Left colon (tissue), 1 donor: ENCODE measurements around the genes RNF223 and B3GALT6.

DNA sequence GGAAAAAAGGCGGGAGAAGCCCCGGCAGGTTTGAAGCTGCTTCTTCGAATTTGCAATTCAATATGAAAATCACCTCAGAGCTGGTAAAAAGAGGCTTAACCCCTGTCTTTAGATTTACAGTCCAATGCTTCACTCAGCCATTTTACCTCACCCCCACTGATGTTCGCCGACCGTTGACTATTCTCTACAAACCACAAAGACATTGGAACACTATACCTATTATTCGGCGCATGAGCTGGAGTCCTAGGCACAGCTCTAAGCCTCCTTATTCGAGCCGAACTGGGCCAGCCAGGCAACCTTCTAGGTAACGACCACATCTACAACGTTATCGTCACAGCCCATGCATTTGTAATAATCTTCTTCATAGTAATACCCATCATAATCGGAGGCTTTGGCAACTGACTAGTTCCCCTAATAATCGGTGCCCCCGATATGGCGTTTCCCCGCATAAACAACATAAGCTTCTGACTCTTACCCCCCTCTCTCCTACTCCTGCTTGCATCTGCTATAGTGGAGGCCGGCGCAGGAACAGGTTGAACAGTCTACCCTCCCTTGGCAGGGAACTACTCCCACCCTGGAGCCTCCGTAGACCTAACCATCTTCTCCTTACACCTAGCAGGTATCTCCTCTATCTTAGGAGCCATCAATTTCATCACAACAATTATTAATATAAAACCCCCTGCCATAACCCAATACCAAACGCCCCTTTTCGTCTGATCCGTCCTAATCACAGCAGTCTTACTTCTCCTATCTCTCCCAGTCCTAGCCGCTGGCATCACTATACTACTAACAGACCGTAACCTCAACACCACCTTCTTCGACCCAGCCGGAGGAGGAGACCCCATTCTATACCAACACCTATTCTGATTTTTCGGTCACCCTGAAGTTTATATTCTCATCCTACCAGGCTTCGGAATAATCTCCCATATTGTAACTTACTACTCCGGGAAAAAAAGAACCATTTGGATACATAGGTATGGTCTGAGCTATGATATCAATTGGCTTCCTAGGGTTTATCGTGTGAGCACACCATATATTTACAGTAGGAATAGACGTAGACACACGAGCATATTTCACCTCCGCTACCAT is 55.2 kb downstream of the OR4F16 start:
- PRO-cap = no peak

DNA sequence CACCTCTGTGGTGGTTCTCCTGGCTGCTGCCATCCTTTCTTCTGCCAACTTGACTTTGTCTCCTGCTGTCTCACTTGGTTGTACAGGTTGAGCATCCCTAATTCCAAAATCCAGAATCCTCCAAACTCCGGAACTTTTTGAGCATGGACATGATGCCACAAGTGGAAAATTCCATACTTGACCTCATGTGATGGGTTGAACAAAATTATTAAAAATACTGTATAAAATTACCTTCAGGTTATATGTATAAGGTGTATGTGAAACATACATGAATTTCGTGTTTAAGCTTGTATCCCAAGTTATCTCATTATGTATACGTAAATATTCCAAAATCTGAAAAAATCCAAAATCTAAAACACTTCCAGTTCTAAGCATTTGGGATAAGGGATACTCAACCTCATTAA is 107.2 kb upstream of the OR4F16 start:
- PRO-cap = no peak

- PRO-cap = no peak
These were observed 13.8 kb upstream of the SAMD11 start for GRCh38 chr1:909827-910400.

- PRO-cap = unidirectional peak, minus-strand start at chr1:925604
These were observed 2.0 kb downstream of the SAMD11 start for GRCh38 chr1:925522-926322.

- PRO-cap = unidirectional peak, minus-strand start at chr1:966978
These were observed 620 bp downstream of the PLEKHN1 start for GRCh38 chr1:966872-967332.

DNA sequence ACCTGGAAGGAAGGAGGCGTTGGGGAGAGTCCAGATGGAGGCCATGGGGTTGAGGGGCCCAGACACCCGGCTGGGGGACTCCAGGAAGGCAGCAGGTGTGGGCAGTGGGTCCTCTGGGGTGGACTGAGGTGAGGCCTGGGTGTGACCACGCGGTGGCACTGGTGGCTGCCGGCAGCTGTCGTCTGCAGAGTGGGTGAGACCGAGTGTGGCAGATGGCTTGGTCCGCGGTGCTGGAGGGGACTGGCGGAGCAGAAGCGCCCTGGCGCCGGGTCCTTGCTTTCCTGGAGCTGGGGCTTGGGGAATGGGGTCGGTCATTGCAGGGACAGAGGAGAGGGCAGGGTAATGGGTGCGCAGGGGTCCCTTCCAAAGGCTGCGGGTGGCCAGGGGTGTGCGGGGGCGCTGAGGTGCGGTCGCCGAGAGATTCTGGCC is 12.5 kb downstream of the AGRN start:
- PRO-cap = unidirectional peak, plus-strand start at position 211 of the sequence

- PRO-cap = no peak
These were observed 25.8 kb downstream of the AGRN start for GRCh38 chr1:1045559-1046301.

DNA sequence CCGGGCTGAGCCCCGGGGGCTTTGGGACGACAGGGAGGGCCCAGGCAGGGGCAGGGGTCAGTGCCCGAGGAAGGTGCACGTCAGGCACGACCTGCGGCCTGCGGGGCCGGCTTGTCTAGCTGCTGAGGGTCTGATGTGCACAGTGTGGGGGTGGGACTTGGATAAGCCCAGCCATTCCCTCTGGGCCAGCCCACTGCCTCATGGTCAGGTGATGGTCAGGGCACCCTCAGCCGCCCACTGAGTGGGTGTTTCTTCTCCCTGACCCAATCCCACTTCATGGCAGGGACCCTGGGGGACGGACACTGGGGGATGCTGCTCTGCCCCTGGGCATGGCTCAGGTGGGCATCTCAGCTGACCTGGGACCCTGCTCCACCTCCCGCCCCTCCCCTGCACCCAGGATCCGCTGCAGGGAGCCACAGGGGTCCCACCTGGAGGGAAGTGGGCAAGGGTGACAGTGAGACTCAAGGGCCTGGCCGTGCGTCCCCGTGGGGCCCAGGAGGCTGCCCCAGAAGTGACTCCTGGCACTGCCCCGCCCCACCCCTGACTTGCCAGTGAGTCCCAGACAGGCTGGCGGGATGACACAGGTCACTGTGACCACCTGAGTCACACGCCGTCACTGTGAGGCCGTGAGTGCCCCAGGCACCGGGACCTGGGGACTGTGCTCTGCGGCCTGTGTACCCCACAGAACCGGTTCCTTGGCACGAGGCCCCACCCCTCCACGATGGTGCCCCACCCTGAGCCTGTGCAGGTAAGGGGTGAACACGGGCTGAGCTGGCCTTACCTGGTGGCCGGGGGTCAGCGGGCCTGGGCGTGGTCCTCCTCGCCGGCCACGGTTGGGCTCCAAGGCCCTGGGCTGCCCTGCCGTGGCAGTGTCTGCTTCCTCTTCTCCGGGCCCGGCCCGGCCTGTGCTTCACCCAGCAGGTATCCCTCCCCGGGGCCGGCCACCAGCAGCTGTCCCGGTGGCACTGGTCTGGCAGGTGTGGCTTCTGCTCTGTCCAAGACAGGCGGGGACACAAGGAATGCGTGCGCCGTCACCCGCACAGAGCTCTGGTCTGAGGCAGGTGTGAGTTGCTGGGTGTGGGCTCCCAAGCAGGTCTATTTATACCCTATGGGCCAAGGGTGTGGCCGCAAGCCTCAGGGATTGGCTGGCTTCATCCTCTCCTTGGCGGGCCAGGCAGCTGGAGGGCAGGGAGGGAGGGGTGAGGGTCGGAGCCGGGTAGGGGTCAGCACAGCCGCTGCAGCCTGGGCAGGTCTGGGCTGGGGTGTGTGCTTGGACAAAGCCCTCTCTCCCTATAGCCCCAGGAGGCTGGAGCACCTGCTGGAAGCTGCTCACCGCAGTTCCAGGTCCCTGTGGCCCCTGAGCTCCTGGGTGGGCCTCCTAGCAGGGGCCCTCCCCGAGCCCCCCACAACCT is at the start of gene RNF223:
TSS of gene RNF223 (minus strand) at position 1,072 of the 1,412 bp plus-strand sequence.
- PRO-cap = bidirectional peak, plus-strand start at position 869 of the sequence, minus-strand start at position 651 of the sequence; bidirectional peak, plus-strand start at position 1,209 of the sequence, minus-strand start at position 1,049 of the sequence

DNA sequence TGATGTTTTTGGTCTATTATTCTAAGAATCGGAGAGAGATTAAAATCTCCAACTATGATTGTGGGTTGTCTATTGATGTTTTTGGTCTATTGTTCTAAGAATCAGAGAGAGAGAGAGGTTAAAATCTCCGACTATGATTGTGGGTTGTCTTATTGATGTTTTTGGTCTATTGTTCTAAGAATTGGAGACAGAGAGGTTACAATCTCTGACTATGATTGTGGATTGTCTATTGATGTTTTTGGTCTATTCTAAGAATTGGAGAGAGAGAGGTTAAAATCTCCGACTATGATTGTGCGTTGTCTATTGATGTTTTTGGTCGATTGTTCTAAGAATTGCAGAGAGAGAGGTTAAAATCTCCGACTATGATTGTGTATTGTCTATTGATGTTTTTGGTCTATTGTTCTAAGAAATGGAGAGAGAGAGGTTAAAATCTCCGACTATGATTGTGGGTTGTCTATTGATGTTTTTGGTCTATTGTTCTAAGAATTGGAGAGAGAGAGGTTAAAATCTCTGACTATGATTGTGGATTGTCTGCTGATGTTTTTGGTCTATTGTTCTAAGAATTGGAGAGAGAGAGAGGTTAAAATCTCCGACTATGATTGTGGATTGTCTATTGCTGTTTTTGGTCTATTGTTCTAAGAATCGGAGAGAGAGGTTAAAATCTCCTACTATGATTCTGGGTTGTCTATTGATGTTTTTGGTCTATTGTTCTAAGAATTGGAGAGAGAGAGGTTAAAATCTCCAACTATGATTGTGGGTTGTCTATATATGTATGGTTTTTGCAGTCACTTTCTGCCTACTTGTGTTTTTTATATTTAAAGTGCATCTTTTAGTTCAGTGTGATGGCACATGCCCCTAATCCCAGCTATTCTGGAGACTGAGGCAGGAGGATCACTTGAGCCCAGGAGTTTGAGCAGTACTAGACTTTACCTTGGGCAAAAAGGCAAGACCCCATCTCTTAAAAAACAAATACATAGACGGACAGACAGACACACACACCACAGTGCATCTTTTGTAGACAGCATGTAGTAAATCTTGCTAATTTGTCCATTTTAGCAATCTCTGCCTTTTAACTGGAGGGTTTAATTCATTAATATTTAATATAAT is 16.4 kb downstream of the C1orf159 start:
- PRO-cap = no peak

- PRO-cap = no peak
These were observed 6.3 kb downstream of the C1orf159 start for GRCh38 chr1:1109291-1110259.

DNA sequence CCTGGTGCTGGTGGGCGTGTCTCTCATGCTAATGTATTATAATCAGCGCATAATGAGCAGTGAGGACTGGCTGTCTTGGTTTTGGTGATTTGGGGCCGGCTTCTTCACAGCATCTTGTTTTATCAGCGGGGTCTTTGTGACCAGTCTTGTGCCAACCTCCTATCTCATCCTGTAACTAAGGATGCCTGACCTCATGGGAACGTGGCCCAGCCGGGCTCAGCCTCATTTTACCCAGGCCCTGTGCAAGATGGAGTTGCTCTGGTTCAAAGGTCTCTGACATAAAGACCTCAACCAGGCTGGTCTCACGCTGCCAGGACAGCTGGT is 19.7 kb upstream of the C1orf159 start:
- PRO-cap = no peak

- PRO-cap = unidirectional peak, minus-strand start at chr1:1136065
These were observed 20.0 kb upstream of the C1orf159 start for GRCh38 chr1:1135934-1136206.

- PRO-cap = bidirectional peak, plus-strand start at chr1:1137008, minus-strand start at chr1:1137018; bidirectional peak, plus-strand start at chr1:1137209, minus-strand start at chr1:1137208; bidirectional peak, plus-strand start at chr1:1137503, minus-strand start at chr1:1137508
These were observed 21.3 kb upstream of the C1orf159 start for GRCh38 chr1:1136912-1137962.

- PRO-cap = bidirectional peak, plus-strand start at chr1:1150383, minus-strand start at chr1:1150258
These were observed 23.5 kb upstream of the TTLL10 start for GRCh38 chr1:1150116-1150663.

DNA sequence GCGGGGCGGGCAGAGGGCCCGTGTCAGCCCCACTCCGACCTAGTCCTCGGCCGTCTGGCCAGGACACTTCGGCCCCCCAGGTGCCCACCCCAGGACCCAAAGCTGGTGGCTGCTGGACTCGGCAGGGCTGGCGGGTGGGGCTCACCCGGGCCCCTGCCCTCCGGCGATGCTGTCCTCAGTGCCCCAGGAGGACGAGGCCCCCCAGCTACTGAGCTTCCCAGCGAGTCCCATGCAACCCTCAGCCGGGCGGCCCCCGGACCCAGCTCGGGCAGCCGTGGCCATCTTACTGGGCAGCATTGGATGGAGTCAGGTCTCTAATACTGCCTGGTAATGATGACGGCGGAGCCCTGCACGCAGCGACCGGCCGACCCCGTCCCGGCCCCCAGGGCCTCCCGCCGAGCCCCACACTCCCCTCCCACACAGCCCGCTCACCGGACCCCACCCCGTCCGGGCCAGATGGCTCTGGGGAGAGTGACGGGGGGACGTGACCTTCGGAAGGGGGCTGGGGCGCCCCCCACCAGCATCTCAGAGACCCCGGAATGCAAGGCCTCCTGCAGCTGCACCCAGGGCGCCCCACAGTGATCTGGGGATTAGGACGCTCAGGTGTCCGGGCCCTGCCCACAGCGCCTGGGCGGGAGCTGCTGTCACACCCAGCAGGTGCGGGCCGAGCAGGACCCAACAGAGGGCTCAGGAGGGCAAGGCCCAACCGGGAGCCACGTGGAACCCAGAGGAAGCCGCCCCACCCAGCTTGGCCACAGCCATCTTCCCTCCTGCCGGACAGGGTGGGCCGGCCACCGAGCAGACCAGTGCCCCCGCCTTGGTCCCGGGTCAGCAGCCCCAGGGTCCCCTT is 6.6 kb upstream of the TTLL10 start:
- PRO-cap = bidirectional peak, plus-strand start at position 490 of the sequence, minus-strand start at position 391 of the sequence; bidirectional peak, plus-strand start at position 578 of the sequence, minus-strand start at position 585 of the sequence

DNA sequence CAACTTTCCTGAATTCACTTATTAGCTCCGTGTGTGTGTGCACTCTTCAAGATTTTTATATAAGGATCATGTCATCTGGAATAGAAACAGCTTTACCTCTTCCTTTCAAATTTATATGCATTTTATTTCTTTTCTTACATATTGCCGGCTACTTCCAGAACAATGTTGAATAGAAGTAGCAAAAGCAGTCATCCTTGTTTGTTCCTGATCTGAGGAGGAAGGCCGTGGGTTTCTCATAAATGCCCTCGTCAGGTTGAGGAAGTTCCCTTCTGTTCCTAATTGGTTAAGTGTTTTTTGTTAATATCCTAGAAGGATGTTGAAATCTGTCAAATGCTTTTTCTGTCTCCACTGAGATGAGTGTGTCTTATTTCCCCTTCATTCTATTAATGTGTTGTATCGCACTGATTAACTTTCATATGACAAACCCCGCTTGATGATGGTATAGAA is 15.4 kb downstream of the TTLL10 start:
- PRO-cap = no peak

DNA sequence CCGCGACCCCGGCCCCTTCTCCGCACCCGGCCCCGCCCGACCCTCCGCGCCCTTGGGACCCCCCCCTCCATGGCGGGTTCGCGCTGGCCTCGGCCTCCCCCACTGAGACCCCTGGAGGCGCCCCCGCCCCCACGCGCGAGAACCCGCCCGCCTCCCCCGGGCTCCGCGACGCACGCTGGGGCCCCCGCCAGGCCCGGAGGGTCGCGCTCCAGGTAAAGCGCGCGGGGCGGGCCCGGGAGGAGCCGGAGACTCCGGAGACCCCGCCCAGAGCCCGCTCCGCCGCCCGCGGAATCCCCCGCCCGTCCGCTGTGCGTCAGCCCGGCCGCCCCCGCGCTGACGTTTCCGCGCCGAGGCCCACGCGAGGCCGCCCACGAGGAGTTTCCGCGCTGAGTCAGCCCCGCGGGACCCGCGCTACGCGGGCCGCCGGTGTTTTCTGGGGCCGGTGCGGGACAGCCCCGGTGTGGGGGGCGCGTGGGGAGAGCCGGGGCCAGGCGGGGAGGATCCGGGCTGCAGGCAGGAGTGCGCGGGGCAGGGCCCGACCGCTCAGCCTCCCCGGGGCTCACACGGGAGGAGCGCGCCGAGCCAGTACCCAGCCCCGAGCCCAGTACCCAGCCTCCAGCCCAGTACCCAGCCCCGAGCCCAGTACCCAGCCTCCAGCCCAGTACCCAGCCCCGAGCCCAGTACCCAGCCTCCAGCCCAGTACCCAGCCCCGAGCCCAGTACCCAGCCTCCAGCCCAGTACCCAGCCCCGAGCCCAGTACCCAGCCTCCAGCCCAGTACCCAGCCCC is 5.0 kb downstream of the TNFRSF18 start:
- PRO-cap = bidirectional peak, plus-strand start at position 389 of the sequence, minus-strand start at position 292 of the sequence

DNA sequence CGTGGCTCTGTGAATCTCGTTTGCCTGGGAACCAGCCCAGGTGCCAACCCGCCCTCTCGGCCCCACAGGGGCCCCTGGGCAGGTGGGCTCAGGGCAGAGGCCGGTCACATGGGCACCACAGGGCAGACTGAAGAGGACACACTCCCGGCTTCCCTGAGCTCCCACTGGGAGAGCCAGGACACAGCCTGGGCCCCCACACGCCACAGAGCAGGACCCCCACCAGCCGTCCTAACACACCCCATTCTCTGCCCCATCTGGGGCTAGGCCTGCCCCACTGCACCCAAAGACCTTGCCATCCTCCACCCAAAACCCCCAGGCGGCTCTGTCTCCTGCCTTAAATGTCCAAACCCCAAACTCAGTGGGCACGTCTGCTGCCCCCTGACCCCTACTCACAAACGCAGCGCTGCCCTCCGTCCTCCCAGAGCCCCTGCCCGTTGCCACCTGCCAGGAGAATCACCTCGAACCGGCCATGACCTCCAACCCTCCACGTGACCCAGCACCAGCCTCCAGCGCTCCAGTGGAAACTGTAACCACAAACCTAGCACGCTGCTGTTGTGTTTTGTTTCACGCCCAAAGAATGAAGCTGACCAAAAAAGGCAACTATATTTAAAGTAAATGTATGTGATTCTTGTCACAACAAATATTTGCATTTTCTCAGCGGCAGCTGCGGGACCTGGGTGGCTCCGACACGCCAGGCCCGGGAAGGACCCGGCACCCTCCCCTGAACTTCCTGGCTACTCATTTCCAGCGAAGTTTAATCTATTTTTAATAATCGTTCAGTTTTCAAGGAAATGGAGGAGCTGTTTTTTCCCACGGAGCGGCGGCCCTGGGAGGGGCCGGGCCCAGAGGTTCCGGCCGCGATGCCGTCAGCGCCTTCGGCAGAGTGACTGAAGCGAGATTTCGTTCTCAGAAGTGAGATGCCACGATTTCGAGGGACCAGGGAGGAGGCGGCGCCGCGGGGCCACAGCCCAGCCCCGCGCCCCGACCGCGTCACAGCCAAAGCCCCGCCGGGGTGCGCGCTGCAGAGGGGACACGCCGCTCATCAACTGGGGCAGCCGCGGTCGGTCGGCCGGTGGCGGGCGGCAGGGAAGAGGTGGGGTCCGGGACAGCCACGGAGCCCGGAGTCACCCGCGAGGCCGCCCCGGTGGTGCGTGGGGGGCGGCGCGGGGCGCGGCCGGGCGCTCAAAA is 2.8 kb upstream of the TNFRSF4 start:
- PRO-cap = no peak

GRCh38 chr1:1232100-1232637 is at the start of gene B3GALT6:
Gene B3GALT6 (plus strand): TSS chr1:1232237.
- PRO-cap = bidirectional peak, plus-strand start at chr1:1232248, minus-strand start at chr1:1232046

- PRO-cap = no peak
These were observed 4.3 kb upstream of the C1QTNF12 start for GRCh38 chr1:1250802-1251258.